Mesenteric fat pad (tissue), 1 donor: ENCODE measurements around a stretch of chr6.

DNA sequence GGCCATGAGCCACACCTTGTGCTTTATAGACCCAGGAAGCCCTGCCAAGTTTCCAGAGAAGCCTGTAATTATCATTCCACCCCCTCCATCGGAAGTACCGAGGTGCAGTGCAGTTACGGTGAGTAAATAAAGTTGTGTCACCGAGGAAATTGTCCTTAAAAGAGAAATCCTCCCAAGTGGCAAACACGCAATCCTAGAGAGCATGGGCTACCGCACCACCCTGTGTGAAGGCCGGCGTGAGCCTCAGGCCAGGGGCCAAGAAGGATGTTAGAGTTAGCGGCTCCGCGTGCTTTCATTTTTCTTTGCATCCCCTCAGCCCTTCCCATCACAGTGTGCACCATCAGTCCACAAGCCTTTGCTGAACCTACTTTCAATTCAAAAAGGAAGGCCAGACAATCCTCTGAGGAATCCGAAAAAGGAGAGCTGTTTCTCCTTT is 183.2 kb upstream of the PDE10A start:
- PRO-cap: no peak

DNA sequence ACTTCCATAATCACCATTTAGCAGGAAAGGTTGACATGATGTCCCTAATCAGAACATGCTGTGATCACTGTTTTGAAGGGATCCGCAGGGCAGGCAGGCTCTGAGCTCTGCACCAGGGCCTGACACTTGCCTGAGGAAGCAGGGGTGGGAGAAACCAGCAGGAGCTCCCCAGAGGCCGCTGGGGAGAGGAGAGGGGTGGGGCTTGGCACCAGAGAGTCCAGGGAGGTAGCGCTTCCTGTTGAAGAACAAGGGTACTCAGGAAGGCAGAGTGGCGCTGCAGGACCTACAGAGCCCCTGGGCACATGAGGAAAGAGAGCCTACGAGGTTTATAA is 5.6 kb upstream of the TBXT start:
- PRO-cap: no peak

DNA sequence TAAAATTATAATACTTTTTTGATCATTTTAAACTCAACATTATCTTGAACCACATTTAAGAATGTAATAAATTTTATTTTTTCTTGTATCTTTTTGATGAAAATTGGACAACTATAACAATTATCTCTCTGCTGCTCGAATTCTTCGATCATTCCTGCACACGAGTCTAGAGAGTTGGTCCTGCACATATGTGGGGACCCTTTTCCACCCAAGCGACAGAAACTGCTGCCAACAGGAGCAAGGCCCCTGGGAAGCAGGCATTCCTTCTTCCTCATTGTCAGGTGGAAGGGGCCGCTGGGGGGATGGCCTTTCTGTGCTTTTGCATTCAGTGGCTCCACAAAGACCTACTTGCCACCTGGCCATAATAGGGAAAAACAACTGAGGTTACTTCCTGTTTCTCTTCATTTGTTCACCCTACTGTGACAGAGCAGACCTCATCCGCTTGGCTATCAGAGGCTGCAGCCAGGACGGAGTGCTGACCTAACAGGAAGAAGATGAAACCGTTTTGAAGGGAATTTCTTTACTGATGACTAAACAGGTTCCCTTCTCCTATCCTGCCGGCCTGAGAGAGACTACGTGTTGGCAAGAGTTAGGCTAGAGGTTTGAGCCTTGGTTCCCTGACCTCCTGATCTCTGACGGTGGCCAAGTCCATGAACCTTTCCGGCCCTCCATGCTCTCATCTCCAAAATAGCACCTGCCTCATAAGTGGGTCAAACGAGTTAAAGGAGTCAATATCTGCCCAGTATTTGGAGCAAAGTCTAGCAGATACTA is 21.4 kb downstream of the PRR18 start:
- PRO-cap: no peak

DNA sequence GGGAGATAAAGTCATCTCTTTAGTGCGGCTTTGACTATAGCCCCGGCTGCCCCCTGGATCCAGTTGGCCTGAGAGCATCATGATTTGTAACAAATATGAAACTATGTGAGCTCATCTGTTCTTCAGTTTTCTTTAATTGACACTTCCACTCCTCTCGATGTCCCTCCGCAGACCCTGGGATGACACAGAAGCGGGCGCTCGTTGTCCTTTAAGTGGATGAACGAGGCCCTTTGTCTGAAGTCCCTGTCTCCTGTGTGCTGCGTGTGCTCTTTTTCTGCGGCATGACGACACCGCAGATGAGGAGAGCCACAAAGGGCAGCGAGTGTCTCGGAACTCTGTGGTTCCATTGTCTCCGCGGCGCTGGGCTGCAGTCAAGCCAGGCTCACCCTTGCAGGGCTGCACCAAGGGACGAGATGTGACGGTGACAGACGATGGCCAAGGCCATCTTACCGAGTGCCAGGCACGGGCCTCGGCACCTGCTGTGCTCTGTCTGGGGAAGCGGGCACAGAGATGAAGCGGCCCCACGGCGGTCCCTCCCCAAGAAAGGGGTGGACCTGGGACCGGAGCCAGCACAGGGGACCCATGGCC is 10.6 kb downstream of the PRR18 start:
- PRO-cap: no peak

DNA sequence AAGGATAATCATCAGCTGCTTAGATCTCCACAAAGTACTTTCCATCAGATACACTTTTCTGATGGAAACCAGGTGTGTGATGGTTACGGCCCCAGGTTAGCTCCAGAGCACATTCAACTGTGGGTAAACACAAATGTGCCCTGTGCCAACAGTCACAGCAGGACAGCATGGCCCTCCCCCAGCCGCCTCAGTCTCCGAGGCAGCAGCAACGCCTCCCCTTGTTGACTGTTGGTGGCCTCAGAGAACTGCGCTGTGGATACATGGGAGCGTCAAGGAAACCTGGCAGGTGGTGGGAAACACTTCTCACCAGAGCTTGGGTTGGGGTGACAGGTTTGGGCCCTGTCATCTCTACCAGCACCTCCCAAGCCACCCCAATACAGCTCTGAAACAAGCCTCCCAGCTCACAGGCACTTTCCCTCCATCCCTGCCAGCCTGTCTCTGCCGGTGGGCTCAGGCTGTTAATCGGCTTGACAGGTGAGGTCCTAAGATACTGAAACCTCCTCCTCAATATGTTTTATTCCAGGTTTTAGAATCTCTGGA is 1.1 kb upstream of the PRR18 start:
- PRO-cap: no peak

DNA sequence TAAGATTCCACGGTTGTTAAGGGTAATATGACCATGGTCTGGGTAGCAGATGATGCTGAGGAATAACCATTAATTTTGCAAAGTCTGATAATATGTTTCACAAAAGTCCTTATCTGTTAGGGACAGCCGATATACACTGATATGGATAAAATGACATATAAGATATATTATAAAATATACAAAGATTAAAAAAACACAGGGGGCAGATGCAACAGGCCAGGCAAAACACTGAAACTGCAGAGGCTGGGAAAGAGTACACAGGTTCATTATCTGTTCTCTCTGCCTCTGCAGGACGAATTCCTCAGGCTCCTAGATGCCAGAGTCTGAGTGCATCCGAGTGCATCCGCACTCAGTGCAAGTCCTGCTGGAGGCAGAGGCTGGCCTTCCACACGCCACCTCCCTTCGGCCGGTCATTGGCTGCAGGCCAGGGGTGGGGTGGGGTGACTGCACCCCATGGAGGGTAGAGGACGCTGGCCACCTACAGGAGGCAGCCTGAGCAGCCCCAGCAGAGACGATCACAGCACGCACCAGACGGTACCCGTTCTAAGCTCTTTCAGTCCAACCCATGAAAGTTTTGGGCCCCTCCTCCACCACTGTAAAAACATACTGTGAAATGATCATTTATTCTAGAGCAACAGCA is 11.8 kb downstream of the SFT2D1 start:
- PRO-cap: no peak

- PRO-cap: no peak
Measured at GRCh38 chr6:166465434-166465909, 82.7 kb upstream of the MPC1 start.

GRCh38 chr6:166540970-166541685 is 45.4 kb downstream of the RAMACL start:
- PRO-cap: no peak

DNA sequence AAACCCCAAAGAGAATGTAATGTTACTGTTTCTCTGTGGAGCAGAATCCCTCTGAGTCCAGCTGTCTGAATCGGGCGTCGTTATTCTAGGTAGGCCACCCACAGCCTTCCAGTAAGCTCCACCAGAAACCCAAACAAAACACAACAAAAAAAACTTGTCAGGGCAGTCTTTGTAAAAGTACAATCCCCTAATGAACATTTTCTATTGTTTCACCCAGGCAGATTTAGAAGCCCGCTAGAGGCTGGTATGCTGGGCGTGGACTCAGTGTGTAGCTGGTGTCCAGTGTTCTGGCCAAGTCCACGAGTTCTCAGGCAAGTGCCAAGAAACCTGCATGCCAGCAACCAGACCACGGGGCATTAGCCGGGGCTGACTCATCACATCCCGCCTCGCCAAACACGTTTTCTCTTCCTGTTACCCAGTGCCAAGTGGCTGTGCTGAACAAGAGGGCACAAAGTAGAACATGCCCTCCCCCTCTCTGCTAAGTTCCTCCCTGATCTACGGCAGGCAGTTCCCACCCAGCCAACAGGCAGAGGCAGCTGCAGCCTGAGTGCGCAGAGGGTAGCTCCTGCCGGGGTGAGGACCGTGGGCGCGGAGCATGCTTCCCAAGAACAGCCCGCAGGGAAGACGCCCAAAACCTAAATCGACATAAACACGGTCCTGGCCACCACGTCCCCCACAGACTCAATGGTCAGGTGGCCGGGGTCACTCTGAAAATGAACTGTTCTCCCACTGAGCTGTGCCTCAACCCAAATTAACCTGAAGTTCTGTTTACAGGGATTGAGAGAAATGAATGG is 29.6 kb downstream of the RAMACL start:
- PRO-cap: no peak

DNA sequence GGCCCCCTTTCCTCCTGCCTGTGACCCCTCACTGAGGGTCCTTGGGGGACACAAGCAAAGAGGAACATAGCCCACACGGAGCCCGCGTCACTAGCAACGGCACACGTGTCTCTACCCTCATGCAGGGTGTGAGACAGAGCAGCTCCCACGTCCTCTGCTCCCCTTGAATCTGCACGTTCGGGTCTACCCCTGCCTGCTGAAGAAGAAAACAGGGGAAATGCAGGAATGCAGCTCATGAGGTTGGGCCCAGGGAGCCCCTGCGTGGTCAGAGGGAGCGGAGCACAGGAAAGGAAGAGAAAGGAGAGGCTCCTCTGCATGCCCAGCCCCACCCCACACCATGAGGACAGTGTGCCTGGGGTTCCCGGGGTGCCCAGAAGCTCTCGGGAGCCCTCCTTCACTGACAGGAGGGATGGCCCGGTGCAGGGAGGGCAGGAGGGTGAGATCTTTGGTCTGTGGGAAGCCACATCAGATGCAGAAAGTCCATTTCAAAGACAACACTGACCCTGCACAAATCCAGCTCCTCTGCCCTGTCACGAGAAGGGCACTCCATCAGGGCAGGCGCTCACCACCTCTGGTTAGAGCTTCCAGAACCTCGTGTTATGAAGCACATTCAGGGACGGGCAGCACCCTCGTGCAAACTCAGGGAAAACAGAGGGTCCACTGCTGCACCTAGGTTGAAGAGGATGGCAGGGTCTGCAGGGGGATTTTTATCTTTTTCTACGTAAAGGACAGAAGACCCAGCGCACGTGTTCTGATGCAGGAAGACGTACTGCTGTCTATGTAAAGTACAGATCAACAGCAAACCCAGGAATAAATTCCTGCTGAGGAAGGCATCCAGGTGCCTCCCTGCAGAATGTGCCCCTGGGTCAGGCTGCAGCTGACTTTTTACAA is 13.5 kb downstream of the RAMACL start:
- PRO-cap: no peak

DNA sequence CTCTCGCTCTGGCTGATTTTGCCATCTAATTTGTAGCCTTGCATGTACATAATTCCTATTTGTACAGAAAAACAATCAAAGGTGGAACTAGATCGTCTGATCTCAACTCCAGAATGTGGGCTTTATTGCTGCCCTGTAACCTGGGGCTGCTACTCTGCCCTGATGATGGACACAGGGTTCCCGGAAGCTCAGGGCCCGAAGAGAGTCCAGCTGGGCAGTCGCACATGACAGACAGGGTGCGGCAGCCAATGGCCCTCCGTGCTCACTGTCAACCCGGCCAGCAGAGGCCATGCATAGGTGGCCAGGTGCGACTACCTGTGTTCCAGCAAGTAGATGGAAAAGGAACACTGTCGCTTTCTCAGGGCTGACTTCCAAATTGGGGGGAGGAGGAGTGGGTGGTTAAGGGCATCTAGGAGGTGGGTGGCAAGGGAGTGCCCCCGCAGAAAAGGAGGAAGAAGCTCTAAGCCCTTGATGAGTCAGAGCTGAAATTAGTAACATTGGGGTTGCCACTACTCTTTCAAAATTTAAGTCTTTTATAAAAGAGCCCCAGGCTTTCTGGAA is 2.2 kb upstream of the RAMACL start:
- PRO-cap: no peak

GRCh38 chr6:166598409-166599236 is 12.1 kb upstream of the RAMACL start:
- PRO-cap: no peak

DNA sequence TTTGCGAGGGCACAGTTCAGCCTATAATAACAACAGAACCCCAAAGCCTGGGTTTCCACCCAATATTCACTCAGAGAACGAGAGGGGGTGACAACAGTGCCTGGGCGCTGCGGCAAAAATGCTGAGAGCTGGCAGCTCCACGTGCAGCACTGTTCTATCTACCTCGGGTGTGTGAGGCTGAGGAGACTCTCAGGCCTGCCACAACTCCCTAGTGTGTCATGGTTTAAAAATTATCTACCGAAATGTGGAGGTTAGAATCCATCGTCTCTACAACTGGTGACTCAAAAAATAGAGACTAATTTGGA is 118.5 kb upstream of the RPS6KA2 start:
- PRO-cap: no peak

GRCh38 chr6:166929308-166930132 is 26.8 kb downstream of the RNASET2 start:
- PRO-cap: no peak

DNA sequence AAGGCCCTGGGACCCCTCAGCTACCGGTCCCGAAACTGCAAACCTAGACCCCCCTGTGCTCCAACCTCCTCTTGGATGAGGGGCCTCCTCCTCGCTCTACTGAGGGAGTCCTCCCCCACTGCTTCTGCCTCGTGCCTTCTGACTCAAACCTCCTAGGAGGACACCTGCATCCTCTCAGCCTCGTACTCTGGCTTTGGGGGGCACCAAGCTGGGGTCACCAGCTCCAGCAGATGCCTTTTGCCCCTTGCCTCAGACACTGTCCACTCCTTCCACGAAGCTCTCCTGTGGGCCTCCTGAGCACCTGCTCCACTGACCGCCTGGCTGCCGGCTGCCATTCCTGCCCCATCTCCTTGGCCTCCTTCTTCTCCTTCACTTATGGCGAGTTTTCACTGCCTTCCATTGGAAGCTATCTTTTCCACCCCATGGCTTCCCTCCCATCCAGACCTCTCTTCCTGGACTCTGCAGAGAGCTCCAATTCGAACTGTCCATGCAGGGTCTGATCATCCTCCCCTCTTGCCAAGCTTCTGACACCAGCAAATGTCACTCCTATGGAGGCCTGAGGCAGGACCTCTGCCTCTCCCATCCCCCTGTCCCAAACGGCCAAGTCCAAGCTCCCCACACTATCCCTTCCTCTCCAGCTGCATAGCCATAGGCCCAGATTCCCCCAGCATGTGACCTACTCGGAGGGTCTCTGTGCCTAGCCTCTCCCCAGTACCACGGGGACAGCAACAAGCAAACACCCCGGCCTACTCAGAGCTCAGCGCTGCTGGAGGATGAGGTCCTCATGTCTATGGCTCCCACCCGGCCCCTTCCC is 24.6 kb downstream of the RNASET2 start:
- PRO-cap: no peak

DNA sequence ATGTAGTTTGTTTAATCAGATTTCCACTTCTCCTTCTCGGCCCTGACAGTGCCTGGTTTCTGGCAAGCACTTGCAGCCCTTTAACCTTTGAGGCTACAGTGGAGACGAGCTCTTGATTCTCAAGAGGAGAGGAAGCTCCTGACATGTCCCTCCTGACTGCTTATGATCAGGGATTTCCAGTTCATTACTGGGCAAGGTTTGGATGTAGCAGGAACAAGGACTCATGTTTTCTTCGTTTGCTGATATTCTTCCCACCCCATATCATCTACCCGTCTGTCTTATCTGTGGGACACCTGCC is 31.1 kb downstream of the CEP43 start:
- PRO-cap: no peak

DNA sequence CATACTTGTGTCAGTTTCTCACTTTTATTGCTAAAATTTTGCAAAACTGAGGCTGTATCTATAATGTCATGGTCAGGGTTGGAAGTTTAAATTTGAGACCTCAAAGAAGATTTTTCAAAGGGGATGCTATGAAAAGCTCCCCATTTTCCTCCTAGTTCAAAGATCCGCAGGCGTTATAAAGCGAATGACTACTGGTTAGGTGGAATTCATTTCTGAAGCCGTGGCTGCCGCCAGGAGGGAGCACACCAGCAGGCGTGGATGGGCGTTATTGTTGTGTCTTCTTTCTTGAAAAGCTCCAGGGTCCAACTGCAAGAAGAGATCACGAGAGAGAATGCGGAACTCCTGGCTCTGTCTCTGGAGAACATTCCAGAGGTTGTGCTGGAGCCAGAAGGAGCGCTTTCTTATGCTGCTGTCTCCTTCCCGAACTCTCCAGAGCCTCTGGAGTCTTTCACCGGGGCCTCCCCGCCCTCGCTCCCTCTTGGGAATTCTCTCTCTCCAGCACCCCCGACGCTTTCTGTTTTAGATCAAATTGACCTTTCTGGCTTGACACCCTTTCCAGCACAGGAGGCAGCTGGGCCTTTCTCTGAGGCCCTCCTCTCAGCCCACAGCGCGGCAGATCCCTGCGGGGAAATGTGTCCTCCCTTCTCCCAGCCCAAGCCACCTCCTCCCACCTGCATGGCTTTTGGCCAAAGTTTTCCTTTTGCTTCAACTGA is 6.9 kb upstream of the CCR6 start:
- PRO-cap: no peak

DNA sequence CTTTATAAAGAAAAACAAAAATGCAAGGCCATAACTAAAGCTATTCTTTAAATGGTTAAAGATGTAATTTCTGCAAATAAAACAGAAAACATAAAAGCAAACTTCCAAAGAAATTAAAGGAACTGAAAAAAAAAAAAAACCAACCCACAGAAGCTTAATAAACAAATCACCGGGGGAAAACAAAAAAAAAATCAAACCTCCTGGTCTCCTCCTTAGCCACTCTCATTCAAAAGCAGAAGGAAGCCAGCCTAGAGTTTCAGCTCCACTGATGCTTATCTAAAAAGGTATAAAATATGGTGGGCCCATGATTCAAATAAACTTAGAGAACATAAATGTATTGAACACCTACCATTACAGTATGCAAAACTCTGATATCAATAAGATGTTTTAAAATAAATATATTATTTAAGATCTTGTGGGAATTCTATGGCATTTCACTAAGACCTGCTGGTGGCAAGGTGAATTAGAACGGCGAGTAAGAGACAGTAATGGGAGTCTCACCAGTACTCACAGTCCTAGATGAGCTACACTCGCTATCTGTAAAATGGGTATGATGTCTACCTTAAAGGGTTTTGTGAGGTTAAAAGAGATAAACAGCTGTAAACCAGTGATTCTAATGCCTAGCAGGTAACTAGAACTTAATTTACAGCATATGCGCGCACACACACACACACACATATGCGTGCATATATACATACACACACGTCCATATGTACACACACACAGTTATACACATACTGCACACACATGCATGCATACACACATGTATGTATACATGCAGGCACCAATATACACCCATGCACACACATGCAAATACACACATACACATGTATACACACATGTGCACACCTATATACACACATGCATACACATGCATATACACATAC is 1.5 kb downstream of the CCR6 start:
- PRO-cap: no peak

- PRO-cap: no peak
Measured at GRCh38 chr6:167146248-167146596, 11.6 kb downstream of the GPR31 start.

- PRO-cap: no peak
Measured at GRCh38 chr6:167268589-167269461, 22.3 kb upstream of the UNC93A start.